Colic lymph node (tissue), 1 donor: ENCODE data around the genes UNC13D and ST6GALNAC1.

GRCh38 chr17:75843950-75844810, at the start of gene UNC13D:
Gene UNC13D, minus strand, starts transcription at chr17:75844404.
- PRO-cap, result no peak

DNA sequence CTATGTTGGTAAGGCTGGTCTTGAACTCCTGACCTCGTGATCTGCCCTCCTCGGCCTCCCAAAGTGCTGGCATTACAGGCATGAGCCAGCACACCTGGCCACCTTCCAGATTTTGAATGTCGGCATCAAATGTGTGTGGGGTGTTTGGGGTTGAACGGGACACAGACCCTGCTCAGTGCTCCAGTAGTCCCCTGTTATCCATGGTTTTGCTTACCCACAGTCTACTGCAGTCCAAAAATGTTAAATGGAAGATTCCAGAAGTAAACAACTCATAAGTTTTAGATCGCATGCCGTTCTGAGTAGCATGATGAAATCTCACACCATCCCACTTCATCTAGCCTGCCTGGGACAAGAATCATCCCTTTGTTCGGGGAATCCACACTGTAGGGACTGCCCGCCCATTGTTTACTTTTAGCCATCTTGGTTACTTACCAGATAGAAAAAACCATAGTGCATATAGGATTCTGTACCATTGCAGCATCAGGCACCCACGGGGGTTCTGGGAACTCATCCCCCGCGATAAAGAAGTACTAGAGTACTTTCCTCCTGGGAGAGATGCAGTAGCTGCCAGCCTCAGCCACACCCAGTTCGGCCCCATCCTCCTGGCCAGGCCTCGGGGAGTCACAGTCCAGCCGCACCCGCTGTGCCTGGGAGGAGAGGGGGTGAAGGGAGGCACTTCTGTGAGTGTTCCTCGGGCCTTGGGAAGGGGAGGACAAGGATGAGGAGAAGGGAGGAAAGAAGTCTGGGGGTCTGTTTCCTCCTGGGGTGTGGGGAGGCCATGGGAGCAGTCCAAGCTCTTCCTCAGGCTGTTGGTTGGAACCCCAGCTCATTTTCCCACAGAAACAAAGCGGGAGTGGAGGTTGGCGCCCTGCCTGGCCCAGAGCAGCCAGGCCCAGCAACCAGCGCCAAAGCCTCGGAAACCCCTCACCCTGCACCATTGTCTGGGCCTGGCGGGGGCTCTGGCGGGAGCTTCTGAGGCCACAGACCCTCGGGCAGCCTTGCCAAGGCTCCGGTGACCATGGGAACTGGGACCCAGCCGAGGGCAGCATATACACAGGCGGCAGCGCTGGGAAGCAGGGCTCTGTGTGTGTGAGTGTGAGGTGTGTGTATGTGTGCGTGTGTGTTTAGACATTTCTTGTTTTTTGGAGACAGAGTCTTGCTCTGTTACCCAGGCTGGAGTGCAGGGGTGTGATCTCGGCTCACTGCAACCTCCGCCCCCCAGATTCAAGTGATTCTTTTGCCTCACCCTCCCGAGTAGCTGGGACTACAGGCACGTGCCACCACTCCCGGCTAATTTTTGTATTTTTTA, 8.9 kb downstream of the TRIM47 start:
- PRO-cap, result no peak

DNA sequence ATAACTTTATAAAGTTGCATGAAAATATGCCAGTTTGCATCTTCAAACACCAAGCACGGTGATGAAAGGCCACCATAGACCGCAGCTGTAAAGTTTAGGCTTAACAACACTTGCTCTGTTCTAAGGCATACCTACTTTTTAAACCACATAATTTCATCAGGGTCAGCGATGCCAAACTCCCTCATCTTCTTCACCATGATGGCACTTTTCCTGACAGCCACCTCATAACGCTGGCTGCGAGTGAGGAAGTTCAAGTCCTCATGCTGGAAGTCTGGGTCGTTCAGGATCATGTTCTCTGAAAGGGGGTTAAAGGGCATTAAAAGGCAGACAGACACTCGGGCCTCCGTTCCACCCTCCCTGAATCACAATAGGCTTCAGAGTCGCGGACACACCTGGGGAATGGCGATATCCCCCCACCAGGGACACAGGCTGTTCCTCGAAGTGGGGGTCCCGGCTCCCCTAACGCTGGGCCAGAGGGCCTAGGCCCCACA, 522 bp downstream of the ACOX1 start:
- PRO-cap, result no peak

- PRO-cap, result no peak
Observed at GRCh38 chr17:75982089-75982445, 3.0 kb downstream of the TEN1 start.

GRCh38 chr17:75999770-76000738, 601 bp upstream of the CDK3 start:
- PRO-cap, result no peak

GRCh38 chr17:76193508-76193915, 46.8 kb downstream of the RNF157 start:
- PRO-cap, result bidirectional peak, plus-strand start at chr17:76193765, minus-strand start at chr17:76193764; bidirectional peak, plus-strand start at chr17:76193836, minus-strand start at chr17:76193841

- PRO-cap, result no peak
Observed at GRCh38 chr17:76247893-76248446, 7.7 kb upstream of the RNF157 start.

- PRO-cap, result no peak
Observed at GRCh38 chr17:76260597-76260924, 4.6 kb upstream of the UBALD2 start.

DNA sequence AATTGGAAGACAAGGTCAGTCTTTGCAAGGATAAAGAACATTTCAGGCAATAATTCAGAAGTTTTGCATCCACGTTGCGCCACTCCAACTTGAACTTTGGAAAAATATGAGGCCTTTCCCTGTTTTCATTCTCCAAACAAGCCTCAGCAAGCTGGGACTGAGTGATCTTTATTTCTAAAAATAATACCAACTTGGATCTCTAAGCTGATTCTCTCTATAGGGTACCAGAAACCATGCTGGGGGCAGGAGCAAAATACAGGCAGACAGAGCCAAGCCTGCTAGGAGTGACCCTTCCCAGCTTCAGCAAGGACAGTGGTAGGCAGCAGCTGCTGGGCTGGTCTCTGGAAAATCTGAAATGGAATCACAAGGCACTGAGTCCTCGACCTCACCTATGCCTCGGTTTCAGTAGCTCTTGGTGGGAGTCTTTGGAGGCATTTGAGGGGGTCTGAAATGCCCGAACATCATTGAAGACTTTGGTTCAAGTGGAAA, 8.1 kb upstream of the PRPSAP1 start:
- PRO-cap, result no peak

- PRO-cap, result no peak
Observed at GRCh38 chr17:76385680-76386350, 1.4 kb downstream of the SPHK1 start.

DNA sequence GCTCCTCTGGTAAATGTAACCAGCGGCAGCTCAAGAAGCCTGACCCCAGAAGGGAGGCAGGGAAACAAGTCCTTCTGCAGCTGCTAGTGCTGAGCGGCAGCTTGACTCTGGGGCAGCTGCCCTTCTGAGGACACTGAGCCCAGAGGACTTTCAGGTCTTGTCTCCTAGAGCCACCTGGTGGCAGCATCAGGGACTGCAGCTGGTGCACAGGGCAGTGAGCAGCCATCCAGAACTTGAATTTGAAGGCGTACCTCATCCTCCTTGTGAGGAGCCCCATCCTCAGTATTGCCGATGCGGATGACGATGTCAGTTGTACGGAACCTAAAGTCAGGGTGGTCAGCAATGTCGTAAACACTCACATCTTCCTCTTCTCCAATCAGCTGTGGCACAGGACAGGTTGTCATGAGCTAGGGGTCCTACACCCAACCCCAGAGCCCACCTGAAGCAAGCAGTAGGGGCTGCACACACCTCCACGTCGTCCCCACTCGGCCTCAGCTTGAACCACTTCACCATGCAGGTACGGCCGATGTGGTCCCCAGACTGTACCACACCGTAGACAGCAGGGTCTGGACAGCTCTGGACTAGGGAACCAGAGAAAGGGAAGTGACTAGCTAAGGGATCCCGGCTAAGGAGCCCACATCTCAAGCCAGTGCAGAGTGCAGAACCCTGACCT, 13.7 kb downstream of the SPHK1 start:
- PRO-cap, result no peak

- PRO-cap, result no peak
Observed at GRCh38 chr17:76398730-76399169, 14.3 kb downstream of the SPHK1 start.

DNA sequence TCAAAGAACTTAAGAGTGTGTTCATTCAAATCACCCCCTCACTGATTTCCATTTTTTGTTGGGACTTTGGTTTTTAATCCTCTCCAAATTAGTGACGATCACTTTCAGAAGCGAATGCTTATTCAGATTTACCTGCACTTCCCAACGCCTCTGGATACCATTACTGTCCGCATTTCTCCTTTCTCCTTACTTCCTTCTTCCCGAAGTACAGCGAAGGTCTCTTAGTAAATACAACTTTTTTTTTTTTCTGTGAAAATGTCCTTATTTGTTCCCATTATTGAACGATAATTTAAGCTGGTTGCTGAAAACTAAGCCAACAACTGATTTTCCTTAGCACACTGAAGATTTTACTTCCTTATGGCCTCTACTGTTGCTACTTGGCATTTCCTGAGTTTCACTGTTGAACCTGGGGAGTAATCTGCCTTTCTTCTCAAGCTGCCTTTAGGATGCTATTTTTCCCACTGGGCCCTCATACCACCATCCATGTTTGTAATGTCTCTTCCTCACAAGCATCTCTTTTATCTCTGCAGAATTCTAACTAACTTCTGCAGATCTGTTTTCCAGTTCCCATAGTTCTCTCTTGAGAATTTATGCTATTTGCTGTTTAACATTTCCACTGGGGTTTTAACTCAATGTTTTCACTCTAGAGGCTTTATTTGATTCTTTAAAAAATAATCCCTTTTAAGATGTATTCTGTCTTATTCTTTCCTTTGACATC, 26.1 kb downstream of the UBE2O start:
- PRO-cap, result no peak

DNA sequence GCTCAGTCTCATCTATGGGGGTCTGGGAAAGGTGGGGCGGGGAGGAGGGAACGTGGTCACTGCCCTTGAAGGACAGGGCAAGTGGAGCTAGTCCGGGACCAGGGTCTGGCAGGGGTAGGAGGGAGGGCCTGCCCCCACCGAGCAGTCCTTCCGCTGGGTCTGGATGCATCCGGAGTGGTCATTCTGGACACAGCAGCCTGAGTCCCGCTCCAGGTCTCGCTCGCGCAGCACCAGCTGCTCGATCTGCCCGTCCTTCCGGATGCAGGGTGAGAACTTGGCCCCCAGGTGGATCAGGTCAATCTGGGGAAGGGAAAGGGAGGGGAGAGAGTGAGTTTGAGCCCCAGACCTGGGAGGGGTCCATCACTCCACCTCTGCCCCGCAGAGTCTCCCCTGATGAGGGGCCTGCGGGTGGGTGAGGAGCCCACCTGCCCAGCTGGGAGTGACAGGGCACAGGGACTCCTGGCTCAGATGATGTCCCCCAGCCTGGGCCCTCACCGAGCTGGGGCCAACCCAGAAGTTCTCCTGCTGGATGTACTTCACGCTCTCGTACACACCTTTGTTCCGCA, 6.9 kb downstream of the AANAT start:
- PRO-cap, result no peak

DNA sequence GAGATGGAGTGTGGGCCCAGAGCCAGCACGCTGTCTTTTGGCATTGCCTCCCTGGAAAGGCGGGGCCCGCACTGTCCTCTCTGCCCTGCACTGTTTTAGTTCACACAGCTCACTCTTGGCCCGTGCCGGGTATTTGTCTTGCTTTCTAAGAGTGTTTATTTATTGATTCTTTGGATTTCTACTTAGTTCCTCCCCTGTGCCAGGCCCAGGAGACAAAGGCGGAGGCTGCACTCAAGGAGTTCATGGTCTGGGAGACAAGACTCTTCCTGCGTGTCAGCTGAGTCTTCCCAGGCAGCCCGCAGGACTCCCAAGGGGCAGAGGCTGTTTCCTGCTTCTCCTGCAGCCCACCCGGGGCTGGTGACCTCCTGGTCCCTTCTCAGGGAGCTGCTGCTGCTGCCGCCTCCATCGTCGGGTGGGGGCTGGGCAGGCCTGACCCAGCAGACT, 12.7 kb downstream of the CYGB start:
- PRO-cap, result no peak

DNA sequence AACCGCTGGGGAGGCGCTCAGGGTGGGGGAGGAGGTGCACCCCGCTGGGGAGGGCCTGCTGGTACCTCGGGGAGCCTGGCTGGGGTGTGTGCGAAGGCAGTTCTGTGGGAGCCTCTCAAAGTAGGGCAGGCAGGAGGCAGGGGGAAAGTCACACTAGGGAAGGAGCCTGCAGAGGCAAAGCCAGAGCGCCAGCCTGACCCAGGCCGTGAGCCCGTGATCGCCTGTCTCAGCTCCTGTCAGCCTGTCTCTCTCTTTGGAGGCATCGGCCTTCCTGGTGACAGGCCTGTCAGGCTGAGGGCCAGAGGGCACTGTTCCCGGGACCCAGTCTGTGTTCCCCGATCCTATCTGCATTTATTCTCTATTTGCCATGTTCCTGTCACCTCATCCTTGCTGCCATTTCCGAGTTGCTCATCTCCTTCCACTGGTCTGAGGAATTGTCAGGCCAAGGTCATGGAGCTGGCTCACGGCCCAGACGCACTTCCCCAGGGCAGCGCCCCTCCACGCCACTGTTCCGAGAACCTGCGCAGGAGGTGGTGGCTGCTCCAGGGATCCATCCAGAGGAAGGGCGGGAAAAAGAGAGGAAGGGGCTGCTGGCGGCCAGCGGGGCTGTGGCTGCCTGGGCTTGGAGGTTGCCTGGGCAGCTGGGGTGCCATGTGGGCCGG, 4.7 kb downstream of the PRCD start:
- PRO-cap, result no peak

GRCh38 chr17:76546738-76547989, 7.3 kb downstream of the PRCD start:
- PRO-cap, result no peak

DNA sequence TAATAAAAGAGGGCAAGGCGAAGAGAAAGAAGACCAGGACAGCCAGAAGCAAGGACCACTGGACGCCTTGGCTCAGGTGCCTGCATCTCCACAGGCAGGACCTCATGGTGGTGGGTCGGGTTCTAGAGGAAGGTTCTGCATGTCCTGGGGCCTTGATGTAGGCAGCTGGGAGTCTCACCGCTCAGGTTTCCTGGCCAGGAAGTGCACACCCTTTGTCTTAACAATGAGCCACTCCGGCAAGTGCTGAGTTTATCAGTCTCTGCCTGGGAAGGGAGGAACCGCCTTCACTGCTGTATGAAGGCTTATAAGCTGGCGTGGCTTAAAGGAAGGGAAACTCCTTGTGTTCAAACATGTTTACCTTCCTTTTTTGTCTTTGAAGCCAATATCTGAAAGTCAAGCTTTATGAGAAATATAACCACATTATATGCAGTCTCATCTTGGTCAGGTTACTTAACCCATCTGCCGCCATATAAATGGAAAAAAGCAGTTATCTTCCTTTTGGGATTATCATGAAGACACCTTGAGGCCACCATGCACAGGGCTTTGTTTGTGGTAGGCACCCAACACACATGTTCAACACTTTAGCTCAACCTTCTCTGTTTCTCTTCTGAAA, at the start of gene ST6GALNAC1:
ST6GALNAC1 (minus strand) TSS at position 225 of the 613 bp plus-strand sequence.
- PRO-cap, result bidirectional peak, plus-strand start at position 255 of the sequence, minus-strand start at position 225 of the sequence

DNA sequence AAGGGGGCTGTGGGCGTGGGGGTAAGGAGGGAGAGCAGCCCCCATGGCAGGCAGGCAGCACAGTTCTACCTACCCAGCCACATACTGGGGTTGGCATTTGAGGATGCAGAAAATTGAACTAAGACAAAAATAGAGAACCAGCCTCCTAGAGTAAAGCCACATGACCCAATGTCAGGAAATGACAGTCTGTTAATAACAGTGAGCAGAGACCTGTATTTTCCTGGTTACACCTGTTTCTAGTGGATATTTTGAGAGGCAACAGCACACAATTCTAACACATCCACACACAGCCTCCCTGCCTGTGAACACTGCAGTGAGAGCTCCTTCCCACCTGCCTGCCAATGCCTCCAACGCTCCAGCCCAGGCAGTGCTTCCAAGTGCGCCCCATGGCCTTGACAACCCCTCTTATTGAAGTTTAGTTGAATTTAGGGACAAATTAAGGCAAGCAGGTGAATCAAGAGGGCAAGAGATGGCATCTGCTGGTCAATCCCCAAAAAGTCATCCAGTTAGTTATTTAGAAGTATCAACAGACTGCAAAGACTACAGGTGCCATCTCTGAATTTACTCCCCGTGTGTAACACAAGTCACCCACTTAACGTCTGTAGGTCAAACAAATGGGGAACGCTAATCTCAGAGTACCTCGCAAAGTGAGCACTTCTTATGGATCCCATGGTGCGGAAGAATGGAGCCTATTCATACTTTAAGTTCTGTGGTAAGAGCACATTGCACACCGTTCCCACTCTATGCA, 4.7 kb upstream of the MXRA7 start:
- PRO-cap, result unidirectional peak, minus-strand start at position 86 of the sequence

GRCh38 chr17:76733786-76734336, 3.3 kb downstream of the SRSF2 start:
- PRO-cap, result no peak